Metastatic Breast Carcinoma in the Brain (tissue), 10 donors: Measurements from ENCODE around the genes ASCC3 and PRDM1.

GRCh38 chr6:100793977-100794381, 87.2 kb downstream of the ASCC3 start:
- PRO-cap, 10 experiments, result no peak in any of the 10 experiments

GRCh38 chr6:100851693-100852338, 29.3 kb downstream of the ASCC3 start:
- PRO-cap, 10 experiments, result no peak in any of the 10 experiments

- PRO-cap, 10 experiments, result peak in 10 of 10 experiments; most common plus-strand start chr6:100881479 (in 10); most common minus-strand start chr6:100881324 (in 4)
Observed at GRCh38 chr6:100880650-100881688, at the start of gene ASCC3. Gene ASCC3, minus strand, starts transcription at chr6:100881329.

GRCh38 chr6:101961733-101962016, 568.2 kb downstream of the GRIK2 start:
- PRO-cap, 10 experiments, result peak in 1 of 10 experiments; most common minus-strand start chr6:101961941 (in 1)

DNA sequence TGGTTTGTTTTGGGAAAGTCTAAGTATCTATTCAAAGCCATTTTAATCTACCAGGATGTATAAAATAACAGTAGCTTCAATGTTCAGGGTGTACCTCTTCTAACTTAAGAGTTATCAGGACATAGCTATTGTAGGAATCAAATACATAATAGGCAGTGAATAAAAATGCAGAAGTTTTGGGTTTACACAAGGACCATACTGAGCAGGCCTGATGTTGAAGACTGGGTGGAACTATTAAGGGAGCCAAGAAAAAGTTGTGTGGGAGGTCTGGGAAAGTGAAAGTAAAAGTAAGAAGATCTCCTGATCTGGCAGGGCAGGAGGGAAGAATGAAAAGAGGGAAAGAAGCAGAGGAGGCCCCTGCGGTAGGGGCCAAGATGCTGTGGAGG, 1184.0 kb downstream of the HACE1 start:
- PRO-cap, 10 experiments, result no peak in any of the 10 experiments

DNA sequence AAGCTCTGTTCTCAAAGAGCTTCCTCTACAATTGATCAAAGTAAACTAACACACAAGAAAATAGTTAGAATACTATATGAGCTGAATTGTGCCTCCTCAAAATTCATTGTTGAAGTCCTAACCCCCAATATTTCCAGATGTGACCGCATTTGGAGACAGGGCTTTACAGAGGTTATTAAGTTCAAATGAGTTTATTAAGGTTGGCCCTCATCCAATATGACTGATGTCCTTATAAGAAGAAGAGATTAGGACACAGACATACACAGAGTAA, 437.7 kb downstream of the HACE1 start:
- PRO-cap, 10 experiments, result no peak in any of the 10 experiments

DNA sequence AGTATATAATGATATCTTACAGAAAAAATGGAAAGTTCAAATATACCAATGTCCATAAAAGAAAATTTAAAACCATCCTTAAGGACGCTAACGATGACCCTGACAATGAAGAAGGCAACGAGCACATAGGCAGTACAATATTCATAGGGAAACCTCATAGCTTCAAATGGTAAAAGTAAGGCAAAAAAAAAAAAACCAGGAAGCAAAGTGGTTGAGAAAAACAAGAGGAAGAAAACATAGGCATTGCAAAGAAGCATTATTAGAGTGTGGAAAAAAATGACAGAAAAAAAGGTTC, 409.4 kb downstream of the HACE1 start:
- PRO-cap, 10 experiments, result peak in 1 of 10 experiments; most common plus-strand start position 187 of the sequence (in 1)

DNA sequence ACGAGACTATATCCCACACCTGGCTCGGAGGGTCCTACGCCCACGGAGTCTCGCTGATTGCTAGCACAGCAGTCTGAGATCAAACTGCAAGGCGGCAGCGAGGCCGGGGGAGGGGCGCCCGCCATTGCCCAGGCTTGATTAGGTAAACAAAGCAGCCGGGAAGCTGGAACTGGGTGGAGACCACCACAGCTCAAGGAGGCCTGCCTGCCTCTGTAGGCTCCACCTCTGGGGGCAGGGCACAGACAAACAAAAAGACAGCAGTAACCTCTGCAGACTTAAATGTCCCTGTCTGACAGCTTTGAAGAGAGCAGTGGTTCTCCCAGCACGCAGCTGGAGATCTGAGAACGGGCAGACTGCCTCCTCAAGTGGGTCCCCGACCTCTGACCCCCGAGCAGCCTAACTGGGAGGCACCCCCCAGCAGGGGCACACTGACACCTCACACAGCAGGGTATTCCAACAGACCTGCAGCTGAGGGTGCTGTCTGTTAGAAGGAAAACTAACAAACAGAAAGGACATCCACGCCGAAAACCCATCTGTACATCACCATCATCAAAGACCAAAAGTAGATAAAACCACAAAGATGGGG, 369.9 kb downstream of the HACE1 start:
- PRO-cap, 10 experiments, result no peak in any of the 10 experiments

GRCh38 chr6:104671157-104671665, 188.5 kb downstream of the HACE1 start:
- PRO-cap, 10 experiments, result no peak in any of the 10 experiments

GRCh38 chr6:104996386-104996709, 39.4 kb downstream of the LIN28B start:
- PRO-cap, 10 experiments, result no peak in any of the 10 experiments

DNA sequence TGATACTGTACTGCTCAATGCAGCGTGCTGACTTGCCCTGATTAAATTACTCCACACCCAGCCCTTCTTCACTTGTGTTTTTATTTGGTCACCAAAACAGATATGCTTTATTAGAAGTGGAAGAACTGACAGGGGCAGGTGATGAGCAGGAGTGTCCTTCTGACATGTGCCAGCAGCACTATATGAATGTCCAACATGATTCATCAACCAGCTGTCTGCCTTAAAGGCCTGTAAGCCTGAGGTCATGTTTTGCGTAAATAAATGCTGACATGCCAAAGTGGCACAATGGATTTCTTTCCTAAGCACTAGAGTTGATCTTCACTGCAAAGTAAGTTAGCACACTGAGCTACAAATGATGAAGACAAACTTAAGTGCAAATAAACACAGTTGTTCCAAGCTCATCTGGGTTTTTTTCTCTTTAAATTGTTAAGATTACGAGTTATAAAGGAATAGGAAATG, 15.3 kb downstream of the POPDC3 start:
- PRO-cap, 10 experiments, result no peak in any of the 10 experiments

DNA sequence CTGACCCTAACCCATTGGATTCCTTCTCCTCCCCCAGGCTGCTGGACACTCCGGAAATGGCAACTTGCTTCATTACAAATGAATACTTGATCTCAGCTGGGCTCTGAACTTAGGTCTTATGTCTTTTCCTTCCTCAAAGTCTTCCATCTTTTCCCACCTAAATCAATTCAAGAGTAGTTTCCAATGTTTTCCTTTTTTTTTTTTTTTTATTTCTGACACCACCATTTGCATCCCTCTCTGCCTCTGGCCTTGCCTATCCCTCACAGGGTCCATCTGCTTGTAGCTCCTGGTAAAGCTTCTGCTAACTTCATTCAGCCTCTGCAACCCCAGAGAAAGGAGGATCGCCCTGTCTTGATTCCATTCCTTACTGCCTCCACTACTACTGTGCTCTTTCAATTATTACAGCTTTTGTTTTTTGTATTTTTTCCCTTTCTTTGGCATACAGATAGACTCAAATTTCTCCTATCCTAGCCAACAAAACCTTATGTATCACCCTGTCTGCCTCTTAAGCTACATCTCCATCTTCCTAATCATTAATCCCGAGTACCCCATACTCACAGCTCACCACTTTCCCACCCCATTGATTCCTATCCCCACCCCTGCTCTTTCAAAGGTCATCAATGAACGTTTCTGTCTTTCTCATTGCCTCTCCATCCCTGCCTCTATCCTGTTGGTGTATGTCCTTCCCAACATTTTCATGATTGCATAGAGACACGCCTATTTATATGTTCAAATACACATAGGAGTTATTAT, 107.7 kb downstream of the PREP start:
- PRO-cap, 10 experiments, result no peak in any of the 10 experiments

DNA sequence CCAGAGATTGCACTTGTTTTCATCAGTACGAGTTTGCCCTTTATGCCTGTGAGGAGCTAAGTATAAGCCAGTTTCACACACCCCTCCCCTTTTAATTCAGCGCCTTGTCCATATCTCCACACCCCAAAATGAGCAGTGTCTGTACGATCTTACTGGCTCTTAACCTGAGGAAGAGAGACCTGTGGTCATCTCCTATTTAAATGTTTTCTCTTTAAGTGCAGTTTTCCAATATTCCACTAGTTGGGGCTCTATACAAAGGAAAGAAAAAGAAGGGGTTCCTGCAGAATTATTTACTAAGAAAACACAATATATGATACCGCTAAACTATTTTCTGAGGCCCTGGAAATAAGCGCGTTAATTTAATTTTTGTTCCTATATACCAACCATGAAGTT, 81.8 kb upstream of the PREP start:
- PRO-cap, 10 experiments, result no peak in any of the 10 experiments

DNA sequence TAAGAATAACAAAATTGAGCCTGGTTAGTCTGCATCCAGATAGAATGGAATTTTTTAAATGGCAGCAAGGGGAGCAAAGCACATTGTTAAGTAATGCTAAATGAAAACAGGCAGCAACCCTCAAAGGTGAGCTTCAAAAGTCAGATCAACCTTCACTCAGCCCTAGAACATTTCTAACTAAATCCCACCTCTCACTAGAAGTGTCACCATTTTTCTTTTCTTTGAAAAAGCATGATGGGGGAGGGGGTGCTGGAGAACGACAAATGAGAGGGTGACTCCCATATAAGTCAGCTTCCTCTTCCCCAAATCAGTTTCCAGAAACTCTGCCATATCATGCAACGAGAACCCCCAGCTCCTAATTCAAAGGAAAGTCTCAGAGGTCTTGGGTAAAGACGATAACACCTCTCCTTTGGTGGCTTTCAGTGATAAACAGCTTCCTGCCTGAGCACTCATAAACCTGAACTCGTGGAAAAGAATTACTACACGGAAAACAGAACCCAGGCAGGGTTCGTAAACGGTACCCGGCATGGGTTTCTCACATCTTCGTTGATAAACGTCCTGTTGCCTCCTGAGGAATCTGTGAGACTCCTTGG, 186.1 kb upstream of the PRDM1 start:
- PRO-cap, 10 experiments, result peak in 2 of 10 experiments; most common plus-strand start position 310 of the sequence (in 2)

- PRO-cap, 10 experiments, result no peak in any of the 10 experiments
Observed at GRCh38 chr6:105991583-105991937, 94.6 kb upstream of the PRDM1 start.

DNA sequence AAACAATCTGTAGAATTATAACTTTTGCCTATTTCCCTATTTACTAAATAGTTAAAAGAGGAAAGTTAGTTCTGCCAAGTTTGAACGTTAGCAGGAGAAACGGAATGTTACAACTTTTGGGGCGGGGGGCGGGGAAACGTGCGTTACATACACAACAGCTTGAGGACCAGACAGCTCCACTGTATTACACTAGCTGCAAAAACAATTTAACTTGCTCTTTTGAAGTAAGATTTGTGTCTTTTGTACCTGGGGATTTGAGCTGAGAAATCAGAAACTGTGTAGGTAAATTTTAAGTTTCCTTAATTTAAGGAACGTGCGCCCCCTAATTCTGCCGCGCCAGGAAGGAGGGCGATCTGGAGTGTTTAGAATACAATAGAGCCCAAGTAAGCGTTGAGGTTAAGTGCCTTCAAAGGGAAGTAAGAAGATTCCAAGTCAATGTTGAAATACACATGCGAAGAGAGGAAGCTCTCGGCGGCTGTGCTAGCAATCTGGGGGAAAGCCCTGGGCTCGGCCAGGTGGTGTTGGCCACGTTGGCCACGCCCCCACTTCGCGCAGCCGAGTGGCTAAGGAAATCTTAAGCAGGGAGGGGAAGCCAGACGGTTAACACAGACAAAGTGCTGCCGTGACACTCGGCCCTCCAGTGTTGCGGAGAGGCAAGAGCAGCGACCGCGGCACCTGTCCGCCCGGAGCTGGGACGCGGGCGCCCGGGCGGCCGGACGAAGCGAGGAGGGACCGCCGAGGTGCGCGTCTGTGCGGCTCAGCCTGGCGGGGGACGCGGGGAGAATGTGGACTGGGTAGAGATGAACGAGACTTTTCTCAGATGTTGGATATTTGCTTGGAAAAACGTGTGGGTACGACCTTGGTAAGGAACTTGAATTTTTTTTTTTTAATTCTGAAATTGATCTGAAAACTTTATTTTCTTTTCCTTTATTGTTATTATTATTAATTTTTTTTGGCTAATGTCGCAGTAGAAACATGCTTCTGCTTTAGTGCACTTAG, at the start of gene PRDM1:
PRDM1 (plus strand) TSS at position 603 of the 999 bp plus-strand sequence.
- PRO-cap, 10 experiments, result peak in 9 of 10 experiments; most common plus-strand start position 640 of the sequence (in 8); most common minus-strand start position 490 of the sequence (in 7)

GRCh38 chr6:106086733-106087157, 609 bp downstream of the PRDM1 start:
- PRO-cap, 10 experiments, result no peak in any of the 10 experiments

DNA sequence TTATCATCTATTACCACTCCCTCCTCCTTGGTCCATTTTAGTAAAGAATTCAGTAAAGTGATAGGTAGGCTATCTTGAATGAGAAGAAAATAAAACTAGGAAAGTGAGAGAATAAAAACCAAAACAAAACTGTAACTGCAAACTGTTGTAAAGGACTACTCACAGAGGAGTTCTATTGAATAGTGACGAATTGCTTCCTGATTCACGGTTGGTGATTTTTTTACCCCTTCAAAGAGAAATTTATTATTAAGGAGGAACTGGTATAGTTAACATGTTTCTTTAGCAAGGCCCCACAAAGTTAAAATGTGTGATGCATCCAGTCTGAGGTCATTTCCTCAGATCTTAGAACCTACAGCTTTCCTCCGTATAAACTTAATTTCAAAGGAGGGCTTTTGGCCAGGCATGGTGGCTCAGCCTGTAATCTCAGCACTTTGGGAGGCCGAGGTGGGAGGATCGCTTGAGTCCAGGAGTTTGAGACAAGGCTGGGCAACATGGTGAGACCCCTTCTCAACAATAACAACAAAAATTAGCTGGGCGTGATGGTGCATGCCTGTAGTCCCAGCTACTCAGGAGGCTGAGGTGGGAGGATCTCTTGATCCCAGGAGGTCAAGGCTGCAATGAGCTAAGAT, 8.2 kb downstream of the PRDM1 start:
- PRO-cap, 10 experiments, result no peak in any of the 10 experiments

DNA sequence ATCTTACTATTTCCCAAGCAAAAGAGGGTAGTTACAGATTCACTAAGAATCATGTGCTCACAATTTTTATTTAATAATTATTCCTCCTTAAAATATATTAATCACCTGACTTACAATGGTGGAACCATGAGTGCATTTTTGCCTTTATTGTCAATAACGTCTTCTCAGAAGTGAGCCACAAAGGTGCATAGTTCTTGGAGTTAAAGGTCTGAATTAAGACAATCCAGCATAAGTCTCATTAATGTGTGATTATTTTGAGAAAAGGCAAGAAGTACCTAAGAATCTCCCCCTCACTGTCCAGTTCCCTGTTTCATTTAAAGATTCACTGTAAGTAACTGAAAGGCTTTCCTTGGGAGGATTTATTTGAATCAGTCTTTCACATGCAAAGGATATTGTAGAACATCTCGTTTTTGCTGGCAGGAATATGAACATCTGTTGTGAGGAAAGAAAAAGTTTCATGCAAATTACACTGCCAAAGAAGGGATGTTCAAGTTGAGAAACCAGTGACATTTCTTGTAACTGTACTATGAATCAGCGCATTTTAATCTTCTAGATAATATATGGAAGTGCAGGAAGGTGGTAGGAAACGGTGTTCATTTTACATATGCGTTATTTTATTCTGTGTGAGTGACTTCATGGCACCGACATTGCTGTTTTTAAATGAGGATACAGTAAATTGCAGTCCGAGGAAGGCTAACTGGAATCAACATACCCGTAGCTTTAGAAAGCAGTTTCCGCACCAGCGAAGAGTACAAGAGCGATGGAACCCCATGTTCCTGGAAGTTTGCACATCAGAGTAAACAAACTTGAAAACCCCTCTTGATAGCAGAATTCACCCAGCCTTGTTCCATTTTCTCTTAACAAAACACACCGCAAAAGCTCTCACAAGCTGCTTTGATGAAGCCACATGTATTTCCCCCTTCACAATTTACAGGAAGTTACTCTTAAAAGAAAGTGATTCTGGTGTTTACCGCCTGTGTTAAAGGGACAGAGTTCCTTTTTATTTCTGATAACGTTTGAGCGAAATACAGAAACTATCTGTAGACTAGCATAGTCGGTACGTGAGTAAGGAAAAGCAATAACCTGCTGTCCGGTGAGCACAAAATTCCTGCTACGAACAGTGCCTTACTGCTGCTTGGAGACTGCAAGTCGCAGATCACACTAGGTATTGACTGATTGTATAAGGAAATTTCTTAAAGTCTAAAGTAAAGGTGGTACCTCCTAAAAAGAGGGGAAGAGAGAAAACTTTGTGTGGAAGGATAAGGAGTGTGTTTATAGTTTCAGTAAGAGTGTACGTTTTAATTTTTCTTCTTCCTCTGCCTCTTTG, 11.4 kb downstream of the PRDM1 start:
- PRO-cap, 10 experiments, result peak in 2 of 10 experiments; most common plus-strand start position 1,051 of the sequence (in 2); most common minus-strand start position 662 of the sequence (in 1)

DNA sequence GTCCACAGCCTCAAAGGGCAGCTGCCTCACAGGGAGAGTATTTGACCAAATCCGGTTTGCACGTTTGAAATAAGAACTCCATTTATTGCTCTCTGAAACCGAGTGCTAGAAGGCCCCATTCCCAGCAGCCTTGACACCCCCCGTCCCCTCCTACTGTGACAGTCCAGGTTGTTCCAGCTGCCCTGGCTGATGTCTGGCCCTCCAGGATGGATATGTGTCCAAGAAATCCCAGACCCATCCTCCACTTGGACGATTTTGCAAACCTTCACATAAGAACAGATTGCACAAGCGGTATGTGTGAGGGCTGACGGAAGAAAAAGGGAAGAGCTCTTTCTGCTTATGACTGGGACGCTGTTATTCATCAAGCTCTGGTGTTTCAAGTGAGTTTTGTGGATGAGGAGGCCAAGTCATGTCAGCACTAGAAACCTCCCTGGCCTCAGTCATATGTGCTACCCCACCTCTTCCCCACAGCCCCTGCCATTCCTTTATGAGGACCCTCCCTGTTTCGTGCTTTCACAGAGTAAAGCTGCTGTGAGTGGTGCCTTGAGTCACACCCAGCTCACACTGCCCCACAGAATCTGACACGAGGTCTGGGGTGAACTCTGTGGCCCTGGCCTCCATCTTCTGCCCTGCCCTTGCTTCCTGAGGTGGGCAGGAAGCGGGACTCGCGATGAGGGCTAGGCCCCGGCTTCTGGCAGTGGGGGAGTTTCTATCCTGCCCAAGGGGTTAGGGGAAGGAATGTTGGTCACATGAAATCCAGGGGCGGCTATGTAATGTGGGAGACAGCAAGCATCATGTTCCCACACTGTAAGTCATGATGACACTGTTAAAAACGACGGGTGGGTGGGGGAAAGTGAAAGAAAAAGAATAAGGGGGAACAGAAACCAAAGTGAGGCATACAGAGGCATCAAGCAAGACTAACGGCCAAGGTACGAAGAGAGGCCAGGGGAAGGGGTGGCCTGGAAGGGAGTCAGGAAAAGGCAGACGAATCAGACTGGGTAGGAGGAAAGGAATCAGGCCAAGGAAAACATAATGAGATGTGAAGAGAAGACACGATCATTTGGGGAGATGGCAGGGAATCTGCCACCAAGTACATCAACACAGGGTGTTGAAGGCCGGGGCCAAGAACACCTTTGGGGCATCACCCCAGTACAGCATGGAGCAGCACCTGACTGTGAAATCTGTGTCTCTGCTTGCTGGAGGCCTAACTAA, 78.0 kb downstream of the PRDM1 start:
- PRO-cap, 10 experiments, result peak in 6 of 10 experiments; most common plus-strand start position 383 of the sequence (in 6); most common minus-strand start position 195 of the sequence (in 1)